Right lobe of liver (tissue), 4 donors: ENCODE measurements around a stretch of chr14.

GRCh38 chr14:104580854-104581671 is 1.5 kb downstream of the C14orf180 start:
- PRO-cap, 4 experiments, result no peak in any of the 4 experiments
- RAMPAGE, long total RNA, 2 experiments, result no peak in any of the 2 experiments

- PRO-cap, 4 experiments, result no peak in any of the 4 experiments
- RAMPAGE, long total RNA, 2 experiments, result no peak in any of the 2 experiments
Measured at GRCh38 chr14:104698920-104699905, 9.8 kb downstream of the INF2 start.

DNA sequence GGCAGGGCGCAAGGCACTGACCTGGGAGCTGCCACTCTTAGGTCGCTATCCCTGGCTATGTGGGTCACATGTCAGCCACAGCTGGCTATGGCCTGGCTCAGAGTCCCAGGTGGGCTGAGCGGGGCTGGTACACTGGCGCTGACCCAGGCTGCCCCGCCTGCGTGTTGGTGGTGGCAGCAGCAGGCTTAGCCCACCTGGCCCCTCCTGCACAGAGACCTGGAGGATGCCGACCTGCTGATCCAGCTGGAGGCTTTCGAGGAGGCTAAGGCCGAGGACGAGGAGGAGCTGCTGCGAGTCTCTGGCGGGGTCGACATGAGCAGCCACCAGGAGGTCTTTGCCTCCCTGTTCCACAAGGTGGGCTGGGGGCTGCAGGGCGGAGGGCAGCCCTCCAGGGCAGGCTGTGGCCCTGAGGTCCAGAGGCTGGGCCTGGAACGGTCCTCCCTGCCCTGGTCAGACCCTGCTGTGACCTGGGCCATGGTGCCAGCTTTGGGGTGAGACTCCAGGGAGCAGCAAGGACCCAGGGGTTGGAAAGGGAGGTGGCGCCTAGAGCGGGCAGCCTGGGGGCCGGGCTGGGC is 16.5 kb downstream of the INF2 start:
- PRO-cap, 4 experiments, result no peak in any of the 4 experiments
- RAMPAGE, long total RNA, 2 experiments, result no peak in any of the 2 experiments

DNA sequence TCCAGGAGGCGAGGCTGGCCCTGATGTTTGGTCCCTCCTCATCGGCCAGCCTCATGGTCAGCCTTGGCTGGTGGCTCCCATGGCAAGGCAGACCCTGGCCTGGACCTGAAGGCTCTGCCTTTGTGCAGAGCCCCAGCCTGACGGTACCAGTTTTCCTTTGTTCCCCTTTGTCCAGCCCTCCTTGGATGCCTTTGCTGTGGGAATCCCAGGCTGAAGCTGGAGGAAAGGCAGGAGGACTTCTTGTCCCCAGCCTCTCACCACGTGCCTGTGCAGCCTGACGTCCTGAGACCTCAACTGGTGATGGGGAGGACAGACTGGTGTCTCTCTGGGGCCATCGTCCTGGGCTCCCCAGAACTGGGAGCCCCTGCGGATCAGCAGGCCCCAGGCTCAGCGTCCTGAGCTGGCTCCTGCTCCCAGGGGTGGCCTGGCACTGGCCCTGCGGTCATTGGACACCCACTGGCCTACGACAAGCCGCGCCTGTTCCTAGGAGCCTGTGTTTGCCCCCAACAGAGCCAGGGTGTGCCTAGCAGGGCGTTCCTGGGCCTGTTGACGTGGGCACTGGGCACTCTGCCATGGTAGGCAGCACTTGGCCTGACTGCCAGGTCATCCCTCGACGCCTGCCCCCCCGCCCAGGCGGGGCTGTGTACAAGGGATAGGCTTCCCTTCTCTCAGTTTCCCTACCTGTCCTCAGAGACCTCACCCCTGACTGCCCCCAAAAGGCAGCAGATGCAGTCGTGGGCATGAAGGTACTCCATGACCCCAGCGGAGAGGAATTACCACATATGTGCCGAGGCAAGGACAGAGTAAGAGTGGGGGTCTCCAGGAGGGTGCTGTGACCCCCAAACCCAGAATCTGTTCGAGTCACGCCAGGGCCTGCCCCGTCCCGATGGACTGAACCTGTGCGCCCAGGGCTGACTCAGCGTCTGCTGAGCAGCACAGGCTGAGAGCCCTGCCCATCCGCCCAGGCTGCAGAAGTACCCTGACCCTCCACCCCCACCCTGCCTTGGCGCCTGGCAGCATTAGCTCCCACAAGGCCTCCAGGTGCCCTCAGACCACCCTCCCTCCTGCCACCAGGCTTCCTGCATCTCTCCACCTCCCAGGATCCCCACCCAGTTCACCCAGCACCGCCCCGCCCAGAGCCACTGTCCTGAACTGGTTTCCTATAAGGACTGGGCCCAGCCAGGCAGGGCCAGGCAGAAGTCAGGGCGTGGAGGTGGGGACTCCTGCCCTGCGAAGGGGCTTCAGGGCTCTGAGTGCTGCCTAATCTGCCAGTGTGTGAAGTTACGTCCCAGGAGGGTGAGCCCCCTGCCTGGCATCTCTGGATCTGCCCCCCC is 8.5 kb downstream of the ADSS1 start:
- PRO-cap, 4 experiments, result peak in 4 of 4 experiments; most common plus-strand start position 632 of the sequence (in 4); most common minus-strand start position 499 of the sequence (in 2)
- RAMPAGE, long total RNA, 2 experiments, result start-site peak on the plus strand in 1 of 2 experiments, centred at position 1,177 of the sequence, 37 reads per replicate

- PRO-cap, 4 experiments, result no peak in any of the 4 experiments
- RAMPAGE, long total RNA, 2 experiments, result no peak in any of the 2 experiments
Measured at GRCh38 chr14:104751999-104752410, 942 bp upstream of the SIVA1 start.

DNA sequence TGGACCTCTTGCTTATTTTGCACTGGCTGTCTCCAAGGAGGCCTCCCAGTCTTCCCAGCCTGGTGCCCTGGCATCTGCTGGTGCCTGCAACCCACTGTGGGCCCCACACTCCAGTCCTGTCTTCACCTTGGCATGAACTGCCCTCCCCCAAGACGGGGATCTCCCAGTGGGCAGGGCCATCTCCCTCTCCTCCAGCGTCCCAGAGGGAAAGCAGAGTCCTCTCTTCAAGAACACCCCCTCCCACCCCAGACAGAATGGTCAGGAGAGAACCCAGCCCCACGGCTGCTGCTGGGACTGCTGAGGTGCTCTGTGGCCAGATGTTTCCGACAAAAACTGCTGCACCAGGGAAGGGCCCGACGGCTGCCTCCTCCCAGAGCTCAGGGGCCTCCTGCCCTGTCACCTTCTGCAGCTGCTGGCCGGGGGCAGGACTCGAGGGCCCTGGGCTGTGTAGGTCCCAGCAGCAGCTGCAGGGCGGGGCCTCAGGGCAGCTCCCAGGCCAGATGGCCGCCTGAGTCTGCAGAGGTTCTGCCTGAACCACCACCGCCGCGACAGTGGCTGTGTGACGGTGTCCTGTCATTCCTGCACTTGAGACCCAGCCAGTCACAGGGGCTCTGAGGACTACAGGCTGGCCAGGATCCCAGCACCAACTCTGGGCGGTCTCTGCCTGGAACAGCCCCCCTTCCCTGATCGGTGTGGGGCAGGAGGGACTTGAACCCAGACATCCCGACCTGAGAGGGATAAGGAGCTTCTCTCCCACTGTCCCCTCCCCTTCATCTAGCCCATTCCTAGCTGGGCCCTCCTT is 2.0 kb upstream of the AKT1 start:
- PRO-cap, 4 experiments, result no peak in any of the 4 experiments
- RAMPAGE, long total RNA, 2 experiments, result no peak in any of the 2 experiments

- PRO-cap, 4 experiments, result no peak in any of the 4 experiments
- RAMPAGE, long total RNA, 2 experiments, result no peak in any of the 2 experiments
Measured at GRCh38 chr14:104801207-104801368, 187 bp downstream of the ZBTB42 start.

- PRO-cap, 4 experiments, result no peak in any of the 4 experiments
- RAMPAGE, long total RNA, 2 experiments, result no peak in any of the 2 experiments
Measured at GRCh38 chr14:104802237-104803153, 1.6 kb downstream of the ZBTB42 start.

DNA sequence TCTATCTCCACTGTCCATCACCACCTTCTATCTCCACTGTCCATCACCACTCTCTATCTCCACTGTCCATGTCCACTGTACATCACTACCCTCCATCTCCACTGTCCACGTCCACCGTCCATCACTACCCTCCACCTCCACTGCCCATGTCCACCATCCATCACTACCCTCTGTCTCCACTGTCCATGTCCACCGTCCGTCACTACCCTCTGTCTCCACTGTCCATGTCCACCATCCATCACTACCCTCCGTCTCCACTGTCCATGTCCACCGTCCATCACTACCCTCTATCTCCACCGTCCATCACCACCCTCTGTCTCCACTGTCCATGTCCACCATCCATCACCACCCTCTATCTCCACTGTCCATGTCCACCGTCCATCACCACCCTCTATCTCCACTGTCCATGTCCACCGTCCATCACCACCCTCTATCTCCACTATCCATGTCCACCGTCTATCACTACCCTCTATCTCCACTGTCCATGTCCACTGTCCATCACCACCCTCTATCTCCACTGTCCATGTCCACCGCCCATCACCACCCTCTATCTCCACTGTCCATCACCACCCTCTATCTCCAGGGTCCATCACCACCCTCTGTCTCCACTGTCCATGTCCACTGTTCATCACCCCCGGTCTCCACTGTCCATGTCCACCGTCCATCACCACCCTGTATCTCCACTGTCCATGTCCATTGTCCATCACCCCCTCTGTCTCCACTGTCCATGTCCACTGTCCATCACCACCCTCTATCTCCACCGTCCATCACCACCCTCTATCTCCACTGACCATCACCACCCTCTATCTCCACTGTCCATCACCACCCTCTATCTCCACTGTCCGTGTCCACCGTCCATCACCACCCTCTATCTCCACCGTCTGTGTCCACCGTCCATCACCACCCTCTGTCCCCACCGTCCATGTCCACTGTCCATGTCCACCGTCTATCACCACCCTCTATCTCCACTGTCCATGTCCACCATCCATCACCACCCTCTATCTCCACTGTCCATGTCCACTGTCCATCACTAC is 3.7 kb upstream of the CEP170B start:
- PRO-cap, 4 experiments, result no peak in any of the 4 experiments
- RAMPAGE, long total RNA, 2 experiments, result no peak in any of the 2 experiments

DNA sequence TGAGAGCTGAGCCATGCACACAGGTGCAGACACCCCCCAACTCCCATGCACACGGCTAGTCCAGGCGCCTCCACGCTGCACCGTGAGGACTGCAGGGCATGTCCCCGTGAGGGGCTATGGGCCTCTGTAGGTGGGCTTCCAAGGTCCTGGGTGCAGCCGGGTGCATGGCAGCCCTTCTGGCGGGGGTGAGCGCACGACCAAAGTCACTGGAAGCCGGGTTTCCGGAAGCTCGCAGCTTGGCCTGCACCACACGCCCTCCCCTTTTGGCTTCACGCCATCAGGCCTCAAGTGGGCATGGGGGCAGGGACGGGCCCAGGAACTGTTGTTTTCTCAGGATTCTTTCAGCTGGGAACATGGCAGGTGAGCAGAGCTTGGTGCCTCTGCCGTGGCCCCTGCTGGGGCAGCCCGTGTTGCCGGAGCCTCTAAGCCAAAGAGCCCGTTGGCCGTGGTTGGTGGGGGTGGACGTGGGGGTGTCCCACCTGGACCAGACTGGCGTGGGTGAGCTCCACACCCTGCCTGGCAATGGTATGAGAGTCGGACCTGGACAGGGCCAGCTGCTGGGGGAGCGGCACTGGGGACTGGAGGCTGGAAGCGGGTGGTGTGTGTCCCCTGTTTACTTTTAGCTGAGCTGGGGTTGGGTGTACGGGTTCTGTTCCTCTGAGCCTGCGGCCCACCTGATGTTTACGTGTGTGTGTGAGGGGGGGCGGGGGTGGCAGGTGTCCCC is 28.9 kb upstream of the PLD4 start:
- PRO-cap, 4 experiments, result no peak in any of the 4 experiments
- RAMPAGE, long total RNA, 2 experiments, result no peak in any of the 2 experiments

DNA sequence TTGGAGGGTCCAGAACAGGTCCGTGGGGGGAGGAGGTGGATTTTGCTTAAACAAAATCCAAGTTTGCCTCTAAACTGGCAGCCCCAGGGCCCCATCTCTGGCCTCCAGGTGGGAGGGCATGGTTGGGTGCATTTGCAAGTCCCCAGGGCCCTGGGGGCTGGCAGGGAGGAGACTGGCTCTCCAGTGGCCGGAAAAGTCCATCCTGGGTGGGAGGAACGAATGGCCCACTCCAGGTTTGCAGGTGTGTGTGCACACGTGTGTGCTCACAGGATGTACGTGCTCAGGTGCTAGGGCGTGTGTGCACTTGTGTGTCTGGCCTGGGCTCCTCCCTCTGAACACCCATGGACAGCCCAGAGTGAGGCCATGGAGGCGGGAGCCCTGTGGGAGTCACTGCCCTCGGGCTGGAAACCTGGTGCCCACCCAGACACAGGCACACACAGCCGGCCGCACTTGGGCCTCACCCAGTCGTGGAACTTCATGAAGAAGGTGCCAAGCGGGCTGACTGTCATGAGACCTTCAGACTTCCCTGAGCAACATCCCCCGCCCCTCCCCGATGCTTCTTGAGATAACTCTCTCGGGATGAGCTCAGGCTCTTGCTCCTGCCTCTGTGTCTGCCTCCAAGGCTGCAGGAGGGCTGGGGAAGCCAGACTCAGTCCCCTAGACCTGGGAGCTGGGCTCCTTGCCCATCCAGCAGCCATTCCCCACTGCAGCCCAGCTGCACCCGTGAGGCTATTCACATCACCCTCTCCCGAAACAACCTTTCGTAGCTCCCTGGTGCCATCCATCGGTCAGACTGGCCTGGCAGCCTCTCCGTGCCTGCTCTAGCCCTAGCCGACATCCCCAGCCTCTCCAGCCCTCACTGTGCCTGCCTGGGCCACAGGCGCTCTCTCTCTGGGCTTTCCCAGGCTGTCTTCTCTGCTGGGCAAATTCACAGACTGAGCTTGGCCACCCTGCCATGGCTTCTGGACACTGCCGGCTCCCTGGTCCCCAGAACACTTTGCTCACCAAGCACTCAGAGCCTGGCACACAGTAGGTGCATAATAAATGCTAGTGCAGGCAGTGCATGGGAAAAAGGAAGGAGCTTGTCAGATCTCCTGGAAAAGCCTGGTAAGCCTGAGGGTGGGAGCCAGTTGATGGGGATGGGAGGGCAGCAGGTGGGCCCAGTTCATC is 9.3 kb downstream of the AHNAK2 start:
- PRO-cap, 4 experiments, result no peak in any of the 4 experiments
- RAMPAGE, long total RNA, 2 experiments, result no peak in any of the 2 experiments

GRCh38 chr14:104980143-104980500 is 1.9 kb upstream of the AHNAK2 start:
- PRO-cap, 4 experiments, result peak in 4 of 4 experiments; most common plus-strand start chr14:104980417 (in 3); most common minus-strand start chr14:104980340 (in 4)
- RAMPAGE, long total RNA, 2 experiments, result no peak in any of the 2 experiments

DNA sequence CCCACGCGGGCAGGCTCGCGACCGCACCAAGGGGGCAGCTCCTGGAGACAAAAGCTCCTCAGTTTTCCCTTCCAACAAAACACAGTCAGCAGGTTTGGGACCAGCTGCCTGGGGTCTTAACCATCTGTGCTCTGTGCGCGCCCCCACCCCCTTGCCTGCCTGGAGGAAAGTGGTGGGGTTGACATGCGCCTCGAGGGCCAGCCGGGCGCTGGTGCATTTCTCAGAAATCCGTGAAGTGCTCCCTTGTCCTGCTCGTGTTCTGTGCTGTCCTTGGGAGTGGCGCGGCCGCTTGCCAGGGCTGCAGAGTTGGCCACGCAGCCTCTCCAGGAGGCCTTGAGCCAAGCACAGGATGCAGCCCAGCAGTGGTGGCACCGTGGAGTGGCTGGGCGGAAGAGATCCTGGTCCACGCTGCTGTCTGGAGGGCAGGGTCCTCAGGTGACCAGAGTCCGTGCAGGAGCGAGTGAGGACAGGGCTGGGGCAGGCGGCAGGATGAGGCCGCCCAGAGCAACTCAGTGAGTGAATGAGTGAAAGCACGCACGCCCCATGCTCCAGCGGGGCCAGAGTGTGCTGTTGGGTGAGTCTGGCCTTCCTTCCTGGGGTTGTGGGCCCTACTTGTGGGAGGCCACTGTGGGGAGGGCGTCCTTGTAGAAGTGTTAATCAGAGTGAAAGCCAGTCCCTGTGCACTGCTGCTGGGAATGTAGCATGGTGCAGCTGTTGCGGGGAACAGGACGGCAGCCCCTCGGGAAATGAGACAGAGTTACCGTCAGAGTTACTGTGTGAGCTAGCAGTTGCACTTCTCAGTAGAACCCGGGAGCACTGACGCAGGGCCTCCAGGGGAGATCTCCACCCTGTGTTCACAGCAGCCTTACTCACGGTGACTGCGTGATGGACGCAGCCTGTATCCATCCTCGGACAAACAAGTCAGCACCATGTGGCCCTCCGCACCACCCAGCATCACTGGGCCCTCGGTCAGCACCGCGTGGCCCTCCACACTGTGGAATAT is 21.8 kb downstream of the PACS2 start:
- PRO-cap, 4 experiments, result no peak in any of the 4 experiments
- RAMPAGE, long total RNA, 2 experiments, result no peak in any of the 2 experiments

DNA sequence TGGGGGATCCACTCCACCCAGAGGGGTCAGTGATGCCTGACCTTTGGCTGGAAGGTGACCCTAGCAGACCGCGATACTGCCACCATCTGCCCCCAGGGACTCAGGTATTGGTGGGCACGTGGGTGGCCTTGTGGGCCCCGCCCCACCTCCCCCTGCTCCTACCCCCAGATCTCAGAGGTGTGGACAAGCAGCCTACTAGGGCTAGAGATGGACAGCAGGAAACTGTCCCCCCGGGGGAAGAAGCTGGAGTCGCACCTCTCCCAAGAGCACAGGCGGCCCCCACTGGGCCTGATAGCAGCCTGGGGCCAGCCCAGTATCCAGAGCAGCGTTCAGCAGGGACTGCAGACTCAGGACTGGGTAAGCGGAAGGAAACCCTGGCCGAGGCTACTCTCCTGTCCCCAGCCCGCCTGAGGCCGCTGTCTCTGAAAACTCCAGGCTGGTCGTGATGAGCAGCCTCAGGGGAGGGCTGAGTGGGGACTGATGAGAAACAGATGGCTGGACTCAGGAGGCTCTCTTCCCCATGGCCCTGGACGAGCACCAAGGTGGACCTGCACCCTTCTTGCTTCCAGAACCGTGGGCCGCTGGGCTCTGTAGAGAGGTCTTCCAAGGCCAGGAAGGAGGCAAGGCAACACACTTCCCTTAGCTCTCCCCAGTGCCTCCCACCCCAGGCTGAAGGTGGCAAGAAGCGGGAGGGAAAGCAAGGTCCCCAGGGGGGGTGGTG is 956 bp downstream of the TEX22 start:
- PRO-cap, 4 experiments, result no peak in any of the 4 experiments
- RAMPAGE, long total RNA, 2 experiments, result no peak in any of the 2 experiments

DNA sequence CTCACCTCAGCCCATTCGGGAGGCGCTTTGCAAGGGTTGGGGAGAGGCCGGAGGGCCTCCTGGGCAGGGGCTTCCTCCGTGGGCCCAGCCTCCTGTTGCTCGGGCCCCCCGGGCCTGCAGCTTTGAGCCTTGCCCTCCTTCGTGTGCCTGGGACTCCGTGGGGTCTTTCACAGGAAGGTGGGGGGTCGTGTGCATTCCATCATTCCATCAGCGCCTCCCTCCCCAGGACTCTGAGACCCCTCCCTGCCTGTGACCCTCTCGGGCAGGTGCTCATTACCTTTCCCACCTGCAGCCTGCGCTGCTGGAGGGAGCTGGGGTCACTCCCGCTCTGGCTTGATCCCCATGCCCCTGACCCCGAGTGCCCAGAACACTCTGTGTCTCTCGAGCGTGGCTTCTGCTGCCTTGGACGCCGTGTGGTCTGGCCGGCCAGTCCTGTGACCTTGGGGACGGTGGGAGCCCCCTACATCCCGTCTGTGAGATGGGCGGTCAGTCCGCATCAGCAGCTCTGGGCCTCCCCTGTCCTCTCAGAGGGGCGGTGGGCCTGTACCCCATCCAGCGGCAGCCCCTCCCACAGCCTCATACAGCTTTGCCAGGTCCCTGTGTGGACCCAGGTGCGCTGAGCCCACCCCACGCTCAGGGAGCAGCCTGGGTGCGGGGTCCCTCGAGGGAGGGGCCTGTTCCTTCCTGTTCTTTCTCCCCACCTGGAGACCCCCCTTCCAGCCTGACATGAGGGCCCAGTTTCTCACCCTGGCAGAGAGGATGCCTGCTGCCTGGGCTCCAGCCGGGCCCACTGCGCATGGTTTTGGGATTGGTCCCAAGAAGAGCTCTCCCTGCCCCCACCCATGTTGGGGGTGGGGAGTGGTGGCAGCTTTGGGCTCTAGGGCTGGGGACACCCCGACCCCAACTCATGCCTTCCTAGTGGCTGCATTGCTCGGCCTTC is 1.3 kb downstream of the MTA1 start:
- PRO-cap, 4 experiments, result no peak in any of the 4 experiments
- RAMPAGE, long total RNA, 2 experiments, result no peak in any of the 2 experiments

DNA sequence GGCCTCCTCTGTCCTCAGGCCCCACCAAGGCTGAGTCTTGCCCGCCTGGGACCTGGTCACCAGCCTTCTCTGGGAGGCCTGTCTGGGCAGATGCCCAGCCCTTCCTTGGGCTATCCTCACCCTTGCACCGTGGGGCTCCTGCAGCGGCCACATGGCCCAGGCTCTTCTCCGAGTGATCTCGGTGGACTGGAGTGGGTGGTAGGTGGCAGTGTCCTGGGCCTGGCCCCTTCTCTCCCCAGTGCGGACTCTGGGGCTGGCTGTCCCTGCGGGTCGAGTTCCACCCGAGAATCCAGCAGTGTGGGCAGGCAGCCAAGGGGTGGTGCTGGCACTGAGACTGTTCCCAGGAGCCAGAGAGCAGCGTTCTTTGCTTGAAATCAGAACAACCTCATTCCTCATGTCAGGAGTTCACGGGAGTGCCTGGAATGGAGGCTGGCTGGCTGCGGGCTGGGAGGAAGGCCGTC is 113.7 kb downstream of the TMEM121 start:
- PRO-cap, 4 experiments, result peak in 3 of 4 experiments; most common plus-strand start position 400 of the sequence (in 3)
- RAMPAGE, long total RNA, 2 experiments, result no peak in any of the 2 experiments

GRCh38 chr14:105648209-105648706 is 121.9 kb downstream of the TMEM121 start:
- PRO-cap, 4 experiments, result no peak in any of the 4 experiments
- RAMPAGE, long total RNA, 2 experiments, result no peak in any of the 2 experiments

DNA sequence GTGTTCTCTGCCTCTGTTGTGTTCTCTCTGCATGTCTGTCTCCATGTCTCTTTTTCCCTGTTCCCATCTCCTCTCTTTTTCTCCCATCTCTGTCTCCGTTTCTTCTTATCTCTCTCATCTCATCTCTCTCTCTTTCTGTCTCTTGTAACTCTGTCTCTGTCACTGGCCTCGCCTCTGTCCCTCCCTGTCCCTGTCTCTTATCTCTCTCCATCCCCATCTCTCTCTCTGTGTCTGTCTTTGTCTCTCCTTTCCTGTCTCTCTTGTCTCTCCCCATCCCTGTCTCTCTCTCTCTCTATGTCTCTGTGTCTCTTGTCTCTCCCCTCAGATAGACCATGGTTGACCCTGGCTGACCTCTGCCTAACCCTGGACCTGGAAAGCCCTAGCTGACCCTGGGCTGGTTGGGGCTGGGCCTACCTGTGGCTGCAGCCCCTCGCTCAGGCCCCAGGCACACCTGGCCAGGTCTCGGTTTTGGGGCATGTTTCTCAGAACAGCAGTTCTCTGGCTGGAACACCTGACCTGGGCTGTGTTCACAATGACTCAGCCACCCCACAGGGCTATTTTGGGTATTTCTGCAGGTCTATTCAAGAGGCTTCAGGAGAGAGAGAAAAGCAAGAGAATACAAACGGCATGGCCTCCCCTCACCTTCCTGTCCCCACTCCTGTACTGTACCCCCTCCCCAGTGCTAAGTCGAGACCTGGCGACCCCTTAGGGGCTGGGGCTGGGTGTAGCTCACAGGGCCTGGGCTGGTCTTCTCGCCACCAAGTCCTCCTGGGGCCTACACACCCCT is 174.4 kb downstream of the TMEM121 start:
- PRO-cap, 4 experiments, result no peak in any of the 4 experiments
- RAMPAGE, long total RNA, 2 experiments, result no peak in any of the 2 experiments

DNA sequence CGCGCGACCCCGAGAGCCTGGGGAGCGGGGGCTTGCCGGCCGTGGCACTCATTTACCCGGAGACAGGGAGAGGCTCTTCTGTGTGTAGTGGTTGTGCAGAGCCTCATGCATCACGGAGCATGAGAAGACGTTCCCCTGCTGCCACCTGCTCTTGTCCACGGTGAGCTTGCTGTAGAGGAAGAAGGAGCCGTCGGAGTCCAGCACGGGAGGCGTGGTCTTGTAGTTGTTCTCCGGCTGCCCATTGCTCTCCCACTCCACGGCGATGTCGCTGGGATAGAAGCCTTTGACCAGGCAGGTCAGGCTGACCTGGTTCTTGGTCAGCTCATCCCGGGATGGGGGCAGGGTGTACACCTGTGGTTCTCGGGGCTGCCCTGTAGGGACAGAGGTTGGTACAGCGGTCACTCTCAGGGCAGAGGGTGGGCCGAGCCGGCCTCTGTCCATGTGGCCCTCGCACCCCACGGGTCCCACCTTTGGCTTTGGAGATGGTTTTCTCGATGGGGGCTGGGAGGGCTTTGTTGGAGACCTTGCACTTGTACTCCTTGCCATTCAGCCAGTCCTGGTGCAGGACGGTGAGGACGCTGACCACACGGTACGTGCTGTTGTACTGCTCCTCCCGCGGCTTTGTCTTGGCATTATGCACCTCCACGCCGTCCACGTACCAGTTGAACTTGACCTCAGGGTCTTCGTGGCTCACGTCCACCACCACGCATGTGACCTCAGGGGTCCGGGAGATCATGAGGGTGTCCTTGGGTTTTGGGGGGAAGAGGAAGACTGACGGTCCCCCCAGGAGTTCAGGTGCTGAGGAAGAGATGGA is 215.2 kb downstream of the TMEM121 start:
- PRO-cap, 4 experiments, result no peak in any of the 4 experiments
- RAMPAGE, long total RNA, 2 experiments, result no peak in any of the 2 experiments

GRCh38 chr14:105855322-105856460 is 329.3 kb downstream of the TMEM121 start:
- PRO-cap, 4 experiments, result no peak in any of the 4 experiments
- RAMPAGE, long total RNA, 2 experiments, result no peak in any of the 2 experiments